ENCODE results near the gene C11orf97.

GRCh38 chr11:90203280-90203591 is 19.6 kb downstream of the CHORDC1 start:
- PRO-cap = no peak

DNA sequence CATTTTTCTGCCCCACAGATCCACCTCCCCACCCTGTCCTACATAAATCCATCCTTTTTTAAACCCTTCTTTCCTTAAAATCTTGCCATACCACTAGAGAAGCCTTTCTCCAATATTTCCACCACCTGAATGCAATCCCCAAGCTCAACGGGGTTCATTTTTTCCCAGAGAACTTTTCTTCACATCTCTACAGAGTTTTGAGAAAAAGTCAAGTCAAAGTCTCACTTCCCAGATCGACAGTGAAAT is 375.1 kb upstream of the FAT3 start:
- PRO-cap = no peak

GRCh38 chr11:92169490-92169838 is 55.2 kb upstream of the FAT3 start:
- PRO-cap = no peak

DNA sequence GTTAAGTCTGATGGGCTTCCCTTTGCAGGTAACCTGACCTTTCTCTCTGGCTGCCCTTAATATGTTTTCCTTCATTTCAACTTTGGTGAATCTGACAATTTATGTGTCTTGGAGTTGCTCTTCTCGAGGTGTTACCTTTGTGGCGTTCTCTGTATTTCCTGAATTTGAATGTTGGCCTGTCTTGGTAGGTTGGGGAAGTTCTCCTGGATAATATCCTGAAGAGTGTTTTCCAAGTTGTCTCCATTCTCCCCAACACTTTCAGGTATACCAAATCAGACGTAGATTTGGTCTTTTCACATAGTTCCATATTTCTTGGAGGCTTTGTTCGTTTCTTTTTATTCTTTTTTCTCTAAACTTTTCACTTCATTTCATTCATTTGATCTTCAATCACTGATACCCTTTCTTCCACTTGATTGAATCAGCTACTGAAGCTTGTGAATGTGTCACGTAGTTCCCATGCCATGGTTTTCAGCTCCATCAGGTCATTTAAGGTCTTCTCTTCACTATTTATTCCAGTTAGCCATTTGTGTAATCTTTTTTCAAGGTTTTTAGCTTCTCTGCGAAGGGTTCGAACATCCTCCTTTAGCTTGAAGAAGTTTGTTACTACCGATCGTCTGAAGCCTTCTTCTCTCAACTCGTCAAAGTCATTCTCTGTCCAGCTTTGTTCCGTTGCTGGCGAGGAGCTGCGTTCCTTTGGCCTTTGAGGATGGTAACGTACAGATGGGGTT is 20.8 kb downstream of the SLC36A4 start:
- PRO-cap = no peak

- PRO-cap = no peak
These were observed 577 bp downstream of the SLC36A4 start for GRCh38 chr11:93197110-93197718.

GRCh38 chr11:93528117-93528576 is 15.0 kb downstream of the SMCO4 start:
- PRO-cap = no peak

DNA sequence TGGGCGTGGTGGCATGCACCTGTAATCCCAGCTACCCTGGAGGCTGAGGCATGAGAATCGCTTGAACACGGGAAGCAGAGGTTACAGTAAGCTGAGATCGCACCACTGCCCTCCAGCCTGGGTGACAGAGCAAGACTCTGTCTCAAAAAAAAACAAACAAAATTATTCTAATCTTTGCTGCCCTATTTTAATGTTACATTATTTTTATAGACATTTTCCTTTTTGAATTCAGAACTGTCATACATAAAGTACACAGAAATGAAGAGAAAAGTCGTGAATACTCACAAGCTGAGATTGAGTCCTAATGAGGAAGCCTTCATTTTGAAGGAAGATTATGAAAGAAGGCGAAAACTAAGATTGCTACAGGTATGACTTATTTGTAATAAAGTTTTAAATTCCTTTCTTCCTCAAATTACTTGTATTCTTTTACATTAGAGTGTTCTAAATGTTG is 5.0 kb downstream of the CEP295 start:
- PRO-cap = no peak

DNA sequence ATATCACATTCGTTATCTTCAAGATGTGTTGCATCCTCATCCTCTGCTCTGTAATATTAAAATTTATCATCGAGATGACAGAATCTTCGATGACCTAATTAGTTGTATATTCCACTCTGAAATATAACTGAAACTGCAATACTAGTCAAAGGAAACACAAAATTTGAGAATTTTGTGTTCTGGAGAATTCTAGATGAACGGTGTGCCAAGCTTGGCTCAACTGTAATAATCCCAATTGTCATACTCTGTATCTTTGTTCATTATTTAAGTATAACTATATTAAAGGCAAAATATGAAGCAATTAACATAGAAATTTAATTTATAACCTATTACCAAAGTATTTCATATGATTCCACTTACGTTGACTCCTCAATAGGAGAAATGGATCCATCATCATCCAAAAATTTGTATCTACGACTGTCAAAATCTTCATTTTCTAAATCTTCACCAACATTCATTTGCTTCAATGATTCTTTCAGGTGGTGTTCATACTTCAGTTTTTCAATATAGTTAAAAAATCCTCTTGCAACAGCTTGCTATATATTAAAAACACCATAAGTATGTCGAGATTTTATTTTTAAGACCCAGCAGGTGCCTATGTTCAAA is 4.5 kb downstream of the TAF1D start:
- PRO-cap = no peak

DNA sequence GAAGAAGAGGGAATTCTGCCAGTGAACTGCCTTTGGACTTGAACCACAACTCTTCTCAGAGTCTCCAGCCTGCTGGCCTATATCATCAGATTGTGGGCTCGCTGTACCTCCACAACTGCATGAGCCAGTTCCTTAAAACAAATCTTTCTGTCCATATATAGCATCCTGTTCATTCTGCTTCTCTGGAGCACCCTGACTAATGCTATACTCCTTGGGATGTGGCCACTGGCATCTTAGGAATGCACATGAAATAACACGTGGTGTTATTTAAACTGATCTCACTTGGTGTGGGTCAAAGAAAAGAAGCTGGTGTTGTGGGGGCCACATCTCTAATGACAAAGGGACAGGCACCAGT is 58.3 kb upstream of the VSTM5 start:
- PRO-cap = no peak

- PRO-cap = no peak
These were observed at the start of gene C11orf97 for GRCh38 chr11:94512237-94512968. TSS of gene C11orf97 (plus strand) at chr11:94512461.

DNA sequence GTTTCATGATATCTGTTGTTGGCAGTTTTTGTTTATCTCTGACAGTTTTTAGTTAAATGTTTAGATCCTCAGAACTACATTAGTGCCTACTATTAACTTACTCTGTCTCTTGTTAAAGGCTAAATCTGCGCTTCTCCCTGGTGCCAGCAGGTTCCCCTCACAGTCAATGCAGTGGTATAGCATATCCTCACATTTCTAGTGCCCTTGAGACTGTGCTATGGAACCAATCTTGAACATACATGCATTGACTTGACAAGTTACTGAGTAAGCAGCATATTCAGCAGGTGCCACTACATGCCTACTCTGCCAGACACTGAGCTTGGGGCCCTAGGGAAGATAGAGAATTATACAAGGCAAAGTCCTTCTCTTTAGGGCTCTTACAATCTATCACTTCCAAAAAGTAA is 3.1 kb downstream of the FUT4 start:
- PRO-cap = no peak

DNA sequence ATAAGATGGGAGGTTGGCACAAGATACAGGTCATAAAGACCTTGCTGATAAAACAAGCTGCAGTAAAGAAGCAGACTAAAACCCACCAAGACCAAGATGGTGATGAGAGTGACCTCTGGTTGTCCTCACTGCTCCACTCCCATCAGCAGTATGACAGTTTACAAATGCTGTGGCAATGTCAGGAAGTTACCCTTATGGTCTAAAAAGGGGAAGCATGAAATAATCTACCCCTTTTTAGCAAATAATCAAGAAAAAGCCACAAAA is 8.8 kb upstream of the PIWIL4 start:
- PRO-cap = no peak

DNA sequence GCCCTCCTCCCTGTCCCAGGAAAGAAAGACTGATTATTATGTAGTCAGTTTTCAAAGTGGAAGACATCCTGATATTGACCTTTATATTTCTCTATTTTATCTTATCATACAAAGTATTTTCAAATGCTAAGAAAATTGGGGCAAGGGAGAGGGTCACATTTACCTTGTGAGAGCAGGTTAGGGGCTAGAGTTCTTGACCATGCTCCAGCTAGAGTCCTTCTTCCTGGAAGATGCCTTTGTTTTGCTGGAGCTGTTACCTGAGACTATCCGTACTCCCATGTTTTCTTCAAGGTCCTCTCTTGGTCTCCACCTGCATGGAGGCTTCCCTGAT is 24.6 kb downstream of the PIWIL4 start:
- PRO-cap = no peak

- PRO-cap = no peak
These were observed 27.8 kb upstream of the AMOTL1 start for GRCh38 chr11:94740198-94740989.

- PRO-cap = no peak
These were observed 5.3 kb upstream of the AMOTL1 start for GRCh38 chr11:94762914-94763274.

GRCh38 chr11:94788467-94788900 is 20.3 kb downstream of the AMOTL1 start:
- PRO-cap = no peak

DNA sequence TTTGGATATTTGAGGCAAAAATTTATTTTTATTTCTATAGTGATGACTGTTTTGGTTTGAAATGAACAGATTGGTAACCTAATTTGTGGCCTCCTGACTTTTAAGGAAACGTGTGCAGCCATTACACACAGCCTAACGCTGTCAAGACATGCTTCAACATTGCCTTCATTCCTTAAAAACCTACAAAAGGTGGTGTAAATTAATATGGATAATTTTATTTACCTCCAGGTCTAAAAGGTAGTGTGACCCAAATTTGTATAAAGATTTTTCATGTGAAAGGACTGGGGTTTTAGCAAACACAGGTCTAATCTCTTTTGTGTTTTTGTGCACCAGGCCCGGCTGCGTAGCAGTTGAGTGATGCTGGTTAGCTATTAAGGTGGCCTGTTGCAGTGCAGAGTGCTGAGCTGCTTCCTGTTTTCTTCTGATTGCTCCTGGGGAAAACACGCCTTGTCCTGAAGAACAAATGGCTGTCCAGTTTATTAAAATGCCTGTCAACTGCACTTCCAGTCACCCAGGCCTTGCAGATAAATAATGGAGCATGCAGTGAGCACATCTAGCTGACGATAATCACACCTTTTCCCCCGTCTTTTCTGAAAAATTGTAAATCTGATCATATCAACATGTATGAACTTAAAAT is 1.7 kb downstream of the SRSF8 start:
- PRO-cap = bidirectional peak, plus-strand start at position 523 of the sequence, minus-strand start at position 346 of the sequence

- PRO-cap = bidirectional peak, plus-strand start at chr11:95108414, minus-strand start at chr11:95108285
These were observed 18.4 kb downstream of the ENDOD1 start for GRCh38 chr11:95108050-95108539.

GRCh38 chr11:95129333-95129961 is 39.8 kb downstream of the ENDOD1 start:
- PRO-cap = no peak

- PRO-cap = no peak
These were observed 1.2 kb downstream of the CEP57 start for GRCh38 chr11:95791413-95792051.